Panc1 (cell line): ENCODE results near the gene PTPN2.

DNA sequence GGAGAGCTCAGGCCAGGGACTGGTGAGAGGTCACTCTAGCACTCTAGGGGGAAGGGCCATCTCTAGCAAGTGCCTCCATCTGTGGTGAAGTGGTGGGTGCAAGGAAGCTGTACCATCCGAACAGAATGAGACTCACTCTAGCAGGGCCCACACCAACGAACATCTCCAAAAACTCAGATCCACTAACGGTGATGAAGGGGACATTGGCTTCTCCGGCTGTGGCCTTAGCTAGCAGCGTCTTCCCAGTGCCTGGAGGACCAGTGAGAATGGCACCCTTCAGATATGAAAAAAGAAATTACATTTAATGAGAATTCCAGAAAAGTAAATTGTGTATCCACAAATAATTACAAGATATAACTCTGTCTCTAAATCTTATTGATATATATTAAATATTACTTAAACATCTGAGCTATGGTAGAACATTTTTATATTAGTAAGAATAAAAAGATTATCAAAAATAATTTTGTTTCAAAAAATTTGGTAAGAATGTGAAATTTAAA, 20.4 kb downstream of the AFG3L2 start:
- RRBS, 2 experiments, result no CpG with 5 or more reads among the region's 5 CpGs

GRCh38 chr18:12371331-12371910, 5.6 kb downstream of the AFG3L2 start:
- RRBS, 2 experiments, result no CpG with 5 or more reads among the region's 3 CpGs

GRCh38 chr18:12420663-12421625, 13.2 kb downstream of the PRELID3A start:
- RRBS, 2 experiments, result 37 to 60% methylated on average over 12 of the region's 41 CpGs

DNA sequence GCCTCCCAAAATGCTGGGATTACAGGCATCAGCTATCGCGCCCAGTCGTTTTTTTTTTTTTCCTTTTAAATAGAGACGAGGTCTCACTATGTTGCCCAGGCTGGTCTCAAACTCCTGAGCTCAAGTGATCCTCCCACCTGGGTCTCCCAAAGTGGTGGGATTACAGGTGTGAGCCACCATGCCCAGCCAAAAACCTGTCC, 113.5 kb downstream of the SPIRE1 start:
- RRBS, 2 experiments, result no CpG with 5 or more reads among the region's 4 CpGs

GRCh38 chr18:12880479-12881061, 3.5 kb downstream of the PTPN2 start:
- RRBS, 2 experiments, result no CpG with 5 or more reads among the region's 5 CpGs

DNA sequence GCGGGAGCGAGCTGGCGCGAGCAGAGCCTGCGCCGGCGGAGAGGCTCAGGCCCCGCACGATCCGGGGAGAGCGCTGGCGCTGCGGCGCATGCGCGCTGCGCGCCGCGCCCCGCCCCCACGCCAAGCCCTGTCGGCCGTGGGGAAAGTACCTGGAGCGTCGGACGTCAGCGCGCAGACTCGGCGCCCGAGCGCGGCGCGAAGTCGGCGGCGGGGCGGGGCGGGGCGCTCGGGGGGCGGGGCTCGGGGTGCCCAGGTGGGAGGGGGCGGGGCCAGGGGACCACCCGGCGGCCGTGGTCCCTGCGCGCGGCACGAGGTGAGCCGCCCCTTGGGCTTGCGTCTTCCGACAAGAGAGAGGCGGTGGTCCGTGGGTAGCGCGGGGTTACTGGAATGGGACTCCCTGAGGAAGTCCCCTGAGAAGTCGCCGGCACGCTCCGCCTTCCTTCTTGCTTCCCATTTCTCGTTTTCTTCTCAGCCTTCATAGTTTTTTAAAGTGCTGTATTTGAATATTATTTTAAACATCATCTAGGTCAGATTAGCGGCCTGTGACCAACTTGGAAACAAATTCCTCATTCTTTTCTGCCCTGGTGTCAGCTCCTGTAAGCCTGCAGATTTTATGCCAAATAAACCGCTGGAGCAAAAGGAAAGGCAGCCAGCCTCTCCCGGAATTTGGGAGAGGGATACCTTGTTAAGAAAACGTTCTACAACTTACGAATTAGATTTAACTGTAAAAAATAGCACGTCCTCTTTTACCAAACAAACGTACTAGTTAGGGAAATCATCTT, at the start of gene PTPN2:
PTPN2 (minus strand) TSS at position 92 of the 782 bp plus-strand sequence.
- RRBS, 2 experiments, result no CpG with 5 or more reads among the region's 72 CpGs

- RRBS, 2 experiments, result 72 to 76% methylated on average over 10 of the region's 60 CpGs
Observed at GRCh38 chr18:13137084-13137857, 81.3 kb upstream of the LDLRAD4 start.

GRCh38 chr18:13265919-13267238, 47.8 kb downstream of the LDLRAD4 start:
- RRBS, 2 experiments, result no CpG with 5 or more reads among the region's 32 CpGs

DNA sequence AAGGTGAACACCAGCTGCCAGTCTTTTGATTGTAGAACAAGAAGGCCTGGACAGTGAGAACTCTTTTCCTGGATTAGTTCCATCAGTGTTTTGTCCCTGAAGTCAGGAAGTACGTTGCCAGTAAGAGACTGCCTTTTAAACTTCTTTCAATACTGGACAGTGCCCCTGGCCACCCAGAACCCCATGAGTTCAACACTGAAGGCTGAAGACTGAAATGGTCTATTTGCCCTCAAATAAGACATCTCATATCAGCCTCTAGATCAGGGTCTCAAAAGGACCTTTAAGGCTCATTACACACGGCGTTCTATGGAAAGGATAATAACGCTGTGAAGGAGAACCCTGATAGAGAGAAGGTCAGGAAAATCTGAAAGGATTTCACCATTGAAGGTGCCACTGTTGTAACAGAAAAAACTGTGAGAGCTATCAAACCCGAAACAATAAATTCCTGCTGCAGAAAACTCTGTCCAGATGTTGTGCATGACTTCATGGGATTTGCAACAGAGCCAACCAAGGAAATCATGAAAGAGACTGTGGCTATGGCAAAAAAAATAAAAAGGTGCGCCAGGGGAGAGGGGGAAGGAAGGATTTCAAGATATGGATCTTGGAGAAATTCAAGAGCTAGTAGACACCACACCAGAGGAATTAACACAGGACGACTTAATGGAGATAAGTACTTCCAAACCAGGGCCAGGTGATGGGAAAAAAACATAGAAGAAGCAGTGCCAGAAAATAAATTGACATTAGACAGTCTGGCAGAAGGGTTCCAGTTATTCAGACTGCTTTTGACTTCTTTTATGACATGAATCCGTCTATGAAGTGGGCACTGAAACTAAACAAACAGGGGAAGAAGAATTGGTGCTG, 87.9 kb downstream of the LDLRAD4 start:
- RRBS, 2 experiments, result no CpG with 5 or more reads among the region's 8 CpGs

- RRBS, 2 experiments, result 84 to 90% methylated on average over 3 of the region's 23 CpGs
Observed at GRCh38 chr18:13376594-13377233, 158.2 kb downstream of the LDLRAD4 start.

DNA sequence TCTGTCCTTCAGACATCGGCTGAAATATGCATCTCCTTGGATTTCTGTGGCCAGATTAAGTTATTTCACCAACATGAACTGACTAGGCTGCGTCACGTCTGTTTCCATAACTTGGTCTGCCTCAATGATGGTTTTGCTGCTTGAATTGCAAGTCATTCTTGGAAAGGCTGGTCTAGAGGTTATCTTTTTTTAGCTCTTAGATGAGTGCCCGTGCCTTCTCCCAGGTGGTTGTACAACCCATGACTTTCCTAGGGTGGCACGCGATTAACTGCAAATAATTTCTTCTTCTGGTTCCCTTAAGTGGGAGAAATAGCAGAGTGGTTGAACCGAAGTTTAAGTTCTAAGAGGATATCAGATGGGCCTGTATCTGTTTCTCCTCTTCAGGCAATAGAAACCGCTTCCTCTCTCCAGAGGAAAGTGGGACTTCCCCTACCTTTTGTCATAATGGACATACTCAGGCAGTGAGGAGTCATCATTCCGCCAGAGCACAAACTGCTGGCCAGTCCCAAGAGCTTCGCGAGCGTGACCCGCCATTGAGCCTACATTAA, 158.7 kb downstream of the LDLRAD4 start:
- RRBS, 2 experiments, result no CpG with 5 or more reads among the region's 13 CpGs

- RRBS, 2 experiments, result no CpG with 5 or more reads among the region's 3 CpGs
Observed at GRCh38 chr18:13416829-13417274, 198.3 kb downstream of the LDLRAD4 start.

- RRBS, 2 experiments, result no CpG with 5 or more reads among the region's 5 CpGs
Observed at GRCh38 chr18:13438680-13439110, 220.1 kb downstream of the LDLRAD4 start.

DNA sequence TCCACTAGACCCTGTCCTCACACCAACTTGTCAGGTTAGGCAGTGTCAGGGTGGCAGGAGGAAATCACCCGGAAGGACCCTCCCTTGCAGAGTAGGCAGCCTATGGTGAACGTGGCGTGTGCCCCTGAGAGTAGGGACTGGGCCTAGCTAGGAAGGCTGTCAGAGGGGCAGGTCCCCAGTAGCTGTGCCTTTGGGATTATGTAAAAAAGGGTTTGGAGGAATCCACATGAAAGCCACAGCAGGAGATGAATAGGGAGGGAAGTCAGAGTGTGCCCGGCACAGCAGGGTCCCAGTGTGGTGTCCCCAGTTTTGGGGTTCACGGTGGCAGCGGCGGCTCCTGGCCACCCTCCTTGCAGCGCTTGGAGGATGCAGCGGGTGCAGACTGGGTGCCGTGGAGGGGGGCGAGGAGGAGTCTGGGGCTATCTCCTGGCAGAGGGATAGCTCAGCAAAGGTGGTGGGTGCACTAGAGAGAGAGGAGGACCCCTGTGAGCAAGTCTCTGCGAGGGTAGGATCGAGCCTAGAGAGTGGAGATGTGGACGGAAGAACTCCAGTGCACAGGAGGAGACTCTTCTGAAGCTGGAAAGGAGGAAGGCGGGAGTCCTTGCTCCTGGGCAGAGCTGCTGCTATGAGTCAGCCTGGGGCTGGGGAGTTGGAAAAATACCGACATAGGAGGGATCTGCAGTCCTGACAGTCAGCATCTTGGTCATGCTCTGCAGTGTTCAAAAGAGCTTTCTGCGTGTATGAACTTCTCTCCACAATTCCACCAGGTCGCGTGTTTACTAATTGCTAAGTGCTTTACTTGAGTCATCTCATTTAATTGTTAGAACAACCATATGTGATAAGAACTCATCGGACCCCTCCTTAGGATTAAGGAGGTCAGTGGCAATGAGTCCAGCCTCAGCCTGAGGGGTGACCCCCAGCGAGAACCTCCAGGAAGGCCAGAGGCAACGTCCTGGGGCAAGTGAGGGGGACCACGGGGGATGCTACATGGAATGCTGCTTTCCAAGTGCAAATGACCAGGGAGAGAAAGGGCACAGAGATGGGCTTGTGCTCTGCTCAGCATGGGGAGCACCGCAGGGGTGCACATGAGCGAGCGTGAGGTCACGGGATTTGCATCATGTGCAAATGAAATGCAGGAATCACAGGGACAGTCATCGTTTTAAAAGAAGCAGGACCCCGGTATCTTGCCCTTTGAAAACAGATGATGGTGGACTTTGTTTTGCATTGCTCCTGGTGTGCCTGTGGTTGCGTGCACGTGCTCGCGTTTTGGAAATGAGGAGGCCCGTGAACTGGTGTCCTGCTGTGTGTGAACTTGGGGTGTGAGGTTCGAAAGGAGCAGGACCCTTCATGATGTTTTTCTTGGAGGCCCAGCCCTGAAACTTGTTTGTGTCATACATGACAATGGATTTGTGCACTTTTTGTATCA, 233.9 kb downstream of the LDLRAD4 start:
- RRBS, 2 experiments, result no CpG with 5 or more reads among the region's 35 CpGs

- RRBS, 2 experiments, result no CpG with 5 or more reads among the region's 8 CpGs
Observed at GRCh38 chr18:13454450-13454969, 235.9 kb downstream of the LDLRAD4 start.

DNA sequence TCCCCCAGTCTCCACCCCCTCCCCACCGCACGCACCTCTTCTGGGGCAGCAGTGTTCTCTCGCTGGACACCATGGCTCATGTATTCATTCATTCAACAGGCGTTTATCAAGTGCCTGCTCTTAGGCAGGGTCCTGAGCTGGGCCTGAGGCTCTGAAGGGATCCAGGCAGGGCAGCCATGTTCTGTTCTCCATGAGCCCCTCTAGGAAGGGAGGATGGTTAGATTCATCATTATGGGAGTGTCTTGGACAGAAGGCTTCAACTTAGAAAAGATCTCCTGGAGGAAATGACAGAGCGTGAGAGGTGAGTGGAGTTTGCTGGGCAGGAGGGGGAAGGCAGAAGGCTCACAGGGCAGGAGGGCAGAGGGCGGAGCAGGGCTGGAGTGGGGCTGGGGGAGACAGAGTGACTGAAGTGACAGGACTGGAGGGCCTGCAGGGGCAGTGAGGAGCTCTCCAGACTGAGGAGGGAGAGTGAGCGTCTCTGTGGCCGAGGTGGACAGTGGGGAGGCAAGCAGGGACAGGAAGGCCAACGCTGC, 244.7 kb downstream of the FAM210A start:
- RRBS, 2 experiments, result no CpG with 5 or more reads among the region's 9 CpGs

DNA sequence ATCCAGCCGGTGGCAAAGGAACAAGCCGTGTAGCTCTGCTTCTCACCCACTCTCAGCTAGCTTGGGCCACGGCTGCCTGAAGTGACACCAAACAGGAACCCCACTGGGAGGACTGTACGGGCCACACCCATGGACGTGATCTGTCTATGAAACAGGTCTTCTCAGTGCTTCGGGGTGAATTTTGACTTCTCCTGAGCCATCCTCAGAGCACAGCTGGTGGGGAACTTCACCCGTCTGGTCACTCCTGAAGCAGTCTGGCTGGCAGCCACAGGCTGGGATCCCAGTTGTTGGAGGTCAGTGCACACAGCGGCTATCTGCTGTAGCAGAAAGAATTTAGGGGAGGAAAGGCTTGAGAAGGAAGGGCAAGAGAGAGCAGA, 223.8 kb downstream of the FAM210A start:
- RRBS, 2 experiments, result no CpG with 5 or more reads among the region's 8 CpGs

- RRBS, 2 experiments, result no CpG with 5 or more reads among the region's 5 CpGs
Observed at GRCh38 chr18:13547777-13548600, 178.4 kb downstream of the FAM210A start.

- RRBS, 2 experiments, result no CpG with 5 or more reads among the region's 5 CpGs
Observed at GRCh38 chr18:13578467-13578819, 147.9 kb downstream of the FAM210A start.

DNA sequence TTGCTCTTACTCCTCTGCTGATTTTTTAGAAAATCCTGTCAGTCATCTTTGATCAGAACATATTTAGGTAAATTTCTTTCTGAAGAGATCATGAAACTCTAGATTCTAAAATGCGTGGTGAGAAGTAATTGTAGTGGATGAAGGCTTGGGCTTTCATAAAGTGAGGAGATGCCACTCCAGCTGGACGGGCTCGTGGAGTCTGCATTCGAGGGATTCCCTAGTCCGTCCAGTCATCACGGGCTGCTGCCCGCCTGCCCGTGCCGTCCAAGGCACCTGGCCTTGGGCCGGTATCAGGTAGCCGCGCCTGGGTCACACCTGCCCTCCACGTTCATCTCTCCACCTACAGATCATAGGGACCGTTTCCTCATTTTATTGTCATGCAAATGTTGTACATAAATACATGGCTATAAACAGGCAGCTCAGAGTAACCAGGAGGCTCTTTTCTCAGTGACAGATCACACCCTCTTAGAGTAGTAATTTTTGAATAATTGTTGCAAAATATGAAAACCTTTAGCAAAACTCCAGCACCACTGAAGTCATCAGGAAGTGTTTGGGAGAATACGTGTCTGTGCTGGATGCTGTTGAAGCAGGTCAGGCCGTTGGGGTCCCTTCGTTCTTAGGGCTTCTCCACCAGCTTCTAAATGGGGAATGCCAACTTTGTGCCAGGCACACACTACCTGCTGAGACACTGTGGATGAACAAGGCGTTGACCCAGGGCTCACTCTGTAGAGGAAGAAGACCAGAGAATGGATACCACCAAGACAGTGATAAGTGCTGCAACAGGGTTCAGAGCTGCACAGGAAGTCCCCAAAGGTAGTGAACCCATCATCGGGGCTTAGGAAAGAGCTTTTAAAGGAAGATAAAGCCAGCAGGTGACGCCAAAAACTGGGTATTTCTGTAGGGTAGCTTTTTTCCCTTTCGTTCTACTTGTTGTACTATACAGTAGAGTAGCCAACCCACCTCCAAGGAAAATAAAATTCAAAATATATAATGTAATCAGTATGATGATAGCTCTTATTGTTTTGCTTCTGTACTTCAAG, 112.5 kb downstream of the FAM210A start:
- RRBS, 2 experiments, result no CpG with 5 or more reads among the region's 21 CpGs